Myometrial cell (primary cell): ENCODE results near the gene CLEC2A.

- RAMPAGE, long total RNA = no peak
Observed at GRCh38 chr12:7135876-7136611, 5.9 kb downstream of the CLSTN3 start.

DNA sequence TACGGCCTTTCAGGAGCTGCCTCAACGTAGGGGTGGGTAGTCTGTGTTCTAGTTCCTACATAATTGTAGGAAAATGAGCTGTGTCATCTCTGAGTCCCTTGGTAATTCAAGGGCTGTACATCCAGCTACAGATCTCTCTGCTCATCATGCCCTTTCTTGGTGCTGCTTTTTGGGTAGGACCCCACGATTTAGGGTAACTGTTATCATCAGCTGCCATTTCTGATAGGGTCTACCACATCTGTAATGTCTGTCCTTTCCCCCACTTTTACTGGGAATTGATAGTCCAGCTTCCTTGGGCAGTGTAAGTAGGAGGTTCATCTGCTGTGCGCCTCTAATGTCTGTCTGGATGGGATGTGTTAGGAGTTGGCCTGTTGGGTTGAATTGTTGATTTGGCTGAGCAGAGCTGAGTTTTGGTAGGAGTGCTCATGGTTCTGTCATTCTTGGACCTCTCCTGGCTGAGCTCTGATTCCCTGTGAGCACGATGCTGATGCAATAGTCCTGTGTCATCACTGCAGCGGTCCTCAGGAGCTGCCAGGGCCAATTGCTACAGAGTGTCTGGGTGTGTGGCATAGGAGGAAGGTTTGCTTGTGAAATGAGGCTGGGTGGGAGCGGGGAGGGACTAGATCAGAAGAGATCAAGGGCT lies 21.0 kb downstream of the PEX5 start:
- RAMPAGE, long total RNA = no peak

DNA sequence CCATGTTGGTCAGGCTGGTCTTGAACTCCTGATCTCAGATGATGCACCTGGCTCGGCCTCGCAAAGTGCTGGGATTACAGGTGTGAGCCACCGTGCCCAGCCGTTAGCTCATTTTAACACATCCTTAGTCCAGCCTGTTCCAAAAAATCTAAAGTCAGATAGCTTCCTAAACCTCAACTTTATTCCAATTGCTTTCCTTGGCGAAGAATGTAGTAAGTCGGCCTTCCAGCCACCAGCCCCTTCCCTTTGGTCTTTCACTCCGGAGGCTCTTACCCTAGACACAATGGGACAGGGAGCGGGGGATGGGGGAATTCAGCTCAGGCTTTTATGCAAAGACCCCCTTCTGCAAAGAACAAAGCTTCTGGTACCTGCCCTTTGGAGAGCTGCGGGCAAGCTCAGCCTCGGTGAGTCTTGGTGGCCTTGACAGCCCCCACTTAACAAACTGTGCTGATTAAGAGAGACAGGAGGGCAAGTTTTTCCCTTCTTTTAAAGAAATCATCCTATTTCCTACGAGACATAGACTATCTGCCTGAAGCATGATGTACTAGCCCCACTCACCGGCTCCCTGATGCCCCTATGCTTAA lies 1.7 kb upstream of the NANOG start:
- RAMPAGE, long total RNA = no peak

GRCh38 chr12:7843671-7843922 lies 29.1 kb downstream of the SLC2A14 start:
- RAMPAGE, long total RNA = no peak

DNA sequence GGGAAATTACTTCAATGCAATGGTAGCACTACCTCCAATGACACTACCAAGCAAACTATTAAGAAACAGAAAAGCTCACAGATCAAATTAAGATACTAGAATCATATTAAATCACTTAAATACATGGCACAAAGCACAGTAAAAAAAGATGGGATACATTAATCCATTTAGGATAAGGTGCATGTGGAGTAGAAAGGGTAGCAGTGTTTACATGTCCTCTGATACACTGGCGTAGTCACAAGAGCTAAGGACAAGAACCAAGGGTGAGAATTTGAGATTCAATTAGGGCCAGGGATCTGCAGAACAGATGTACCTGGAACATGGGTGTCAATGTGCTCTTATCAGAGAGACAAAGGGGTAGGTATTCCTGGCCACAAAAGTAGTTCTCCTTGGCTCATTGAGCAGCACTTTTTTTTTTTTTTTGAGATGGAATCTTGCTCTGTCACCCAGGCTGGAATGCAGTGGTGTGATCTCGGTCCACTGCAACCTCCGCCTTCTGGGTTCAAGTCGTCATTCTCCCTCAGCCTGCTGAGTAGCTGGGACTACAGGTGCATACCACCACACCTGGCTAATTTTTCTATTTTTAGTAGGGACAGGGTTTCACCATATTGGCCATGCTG lies 29.8 kb downstream of the SLC2A3 start:
- RAMPAGE, long total RNA = no peak

GRCh38 chr12:7932931-7934143 lies 2.6 kb downstream of the SLC2A3 start:
- RAMPAGE, long total RNA = no peak

GRCh38 chr12:7935374-7935821 lies 589 bp downstream of the SLC2A3 start:
- RAMPAGE, long total RNA = no peak

DNA sequence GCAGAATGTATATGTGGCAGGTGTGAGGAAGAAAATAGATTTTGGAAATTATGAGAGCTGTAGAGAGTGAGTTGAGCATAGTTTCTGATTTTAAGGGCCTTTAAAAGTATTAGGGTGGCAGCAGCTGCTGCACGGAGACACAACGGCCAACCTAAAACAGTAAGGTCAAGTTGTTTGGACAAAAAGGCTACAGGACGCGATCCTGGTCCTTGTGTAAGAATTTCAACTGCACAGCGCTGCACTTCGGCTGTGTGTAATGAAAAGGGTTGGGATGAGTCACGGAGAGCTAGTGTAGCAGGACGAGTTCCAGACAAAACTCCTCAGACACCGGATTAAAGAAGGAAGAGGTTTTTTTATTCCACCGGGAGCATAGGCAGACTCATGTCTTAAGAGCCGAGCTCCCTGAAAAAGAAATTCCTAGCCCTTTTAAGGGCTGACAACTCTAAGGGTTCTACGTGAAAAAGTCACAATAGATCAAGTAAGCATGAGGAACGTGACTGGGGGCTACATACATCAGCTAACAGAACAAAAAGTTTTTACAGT lies 54.7 kb upstream of the FAM90A1 start:
- RAMPAGE, long total RNA = no peak

DNA sequence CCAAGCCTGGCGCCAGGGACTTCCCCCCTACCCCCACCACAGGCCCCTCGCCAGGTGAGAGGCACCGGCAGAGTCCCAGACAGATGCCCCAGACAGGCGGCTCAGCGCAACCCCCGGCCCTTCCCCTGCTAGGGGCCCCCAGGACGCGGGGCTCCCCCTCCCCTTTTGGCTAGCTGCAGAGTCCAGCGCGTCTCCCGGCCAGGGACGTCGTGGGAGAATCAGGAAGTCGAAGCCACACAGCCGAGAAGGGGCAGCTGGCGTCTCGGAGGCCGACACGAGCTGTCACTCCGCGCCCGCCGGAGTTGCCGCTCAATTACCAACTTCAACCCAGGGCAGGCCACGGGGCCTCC lies 65.9 kb upstream of the CLEC6A start:
- RAMPAGE, long total RNA = no peak

GRCh38 chr12:8680993-8682048 lies 16.5 kb upstream of the RIMKLB start:
- RAMPAGE, long total RNA = no peak

GRCh38 chr12:8687699-8688212 lies 10.0 kb upstream of the RIMKLB start:
- RAMPAGE, long total RNA = no peak

DNA sequence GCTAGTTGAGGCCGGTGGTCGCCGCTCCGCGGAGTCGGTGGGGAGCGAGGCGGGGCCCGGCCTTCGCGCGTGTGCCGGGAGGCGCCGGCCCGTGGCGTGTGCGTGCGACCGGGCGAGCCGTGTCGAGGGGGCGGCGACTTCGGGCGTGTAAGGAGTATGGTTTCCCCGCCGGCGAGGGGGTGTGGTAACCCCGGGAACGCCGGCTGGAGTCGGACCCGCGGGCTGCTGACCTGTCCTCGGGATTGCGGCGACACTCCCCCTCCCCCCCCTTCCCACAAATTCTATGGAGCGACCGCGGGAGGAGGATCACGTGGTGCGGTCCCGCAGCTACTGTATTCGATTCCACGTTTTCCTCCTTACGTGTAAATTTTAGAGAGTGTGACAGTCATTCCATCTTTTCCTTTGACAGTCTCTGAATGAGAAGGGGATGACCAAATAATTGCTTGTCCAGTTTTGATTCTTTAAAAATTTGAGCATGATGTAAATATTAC lies 701 bp downstream of the RIMKLB start:
- RAMPAGE, long total RNA = no peak

DNA sequence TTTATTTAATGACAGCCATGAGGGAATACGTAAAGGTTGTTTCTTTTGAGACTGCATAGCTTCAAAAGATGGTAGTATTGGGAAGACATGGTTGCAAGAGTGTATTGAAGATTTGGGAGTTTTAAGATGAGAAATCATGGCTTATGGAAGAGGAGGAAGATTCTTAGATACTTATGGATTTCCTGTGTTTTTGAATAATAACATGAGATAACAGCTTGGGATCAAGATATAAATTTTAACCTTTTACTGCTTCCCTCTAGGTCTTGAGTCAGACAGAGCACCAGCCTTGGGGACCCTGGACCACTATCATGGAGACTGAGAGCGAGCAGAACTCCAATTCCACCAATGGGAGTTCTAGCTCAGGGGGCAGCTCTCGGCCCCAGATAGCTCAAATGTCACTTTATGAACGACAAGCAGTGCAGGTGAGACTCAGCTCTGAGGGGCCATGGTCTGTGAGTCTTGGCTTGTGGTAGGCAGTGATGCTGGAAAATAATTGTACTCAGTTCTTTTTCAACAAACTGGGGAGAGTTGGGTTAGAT lies 3.1 kb downstream of the PHC1 start:
- RAMPAGE, long total RNA = no peak

GRCh38 chr12:9103330-9104229 lies 12.1 kb downstream of the A2M start:
- RAMPAGE, long total RNA = no peak

GRCh38 chr12:9237896-9238389 lies 29.7 kb upstream of the PZP start:
- RAMPAGE, long total RNA = no peak

GRCh38 chr12:9293982-9294654 lies 85.9 kb upstream of the PZP start:
- RAMPAGE, long total RNA = no peak

DNA sequence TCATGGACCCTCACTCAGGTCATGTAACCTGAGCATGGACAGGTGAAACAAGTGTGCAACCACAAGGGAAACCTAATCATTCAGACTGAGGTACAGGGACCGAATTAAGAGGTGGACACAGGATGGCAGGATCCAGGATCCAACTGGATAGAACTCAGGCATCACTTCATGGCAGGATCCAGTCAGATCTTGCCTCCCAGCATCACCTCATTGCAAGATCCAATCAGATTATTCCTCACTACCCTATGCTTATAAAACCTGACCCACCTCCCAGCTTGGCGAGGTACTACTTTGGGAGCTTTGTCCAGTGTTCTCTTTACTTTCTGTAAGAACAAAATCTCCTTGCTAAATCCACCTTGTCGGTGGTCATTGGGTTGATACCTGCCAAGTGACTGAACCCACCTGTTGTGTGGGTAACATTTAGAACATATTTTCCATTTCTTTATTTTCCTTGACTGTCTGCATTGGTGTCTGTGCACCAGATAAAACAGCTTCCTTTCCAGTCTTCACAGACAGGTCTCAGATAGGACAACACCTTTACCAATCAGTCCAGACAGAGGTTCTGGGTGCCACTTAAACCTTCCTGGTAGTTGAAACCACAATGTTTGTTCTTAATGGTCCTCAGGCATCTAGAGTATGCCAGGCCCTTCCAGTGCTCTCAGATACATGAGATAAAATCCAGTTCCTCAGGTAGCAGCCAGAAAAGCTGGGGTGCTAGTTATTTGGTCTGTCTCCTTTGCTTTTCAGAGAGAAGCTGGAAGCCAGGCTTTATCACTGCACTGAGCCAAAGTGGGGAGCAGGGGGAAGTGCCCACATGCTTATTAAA lies 7.2 kb upstream of the CLEC2D start:
- RAMPAGE, long total RNA = no peak

- RAMPAGE, long total RNA = no peak
Observed at GRCh38 chr12:9696291-9696931, 26.9 kb downstream of the CLEC2D start.

- RAMPAGE, long total RNA = no peak
Observed at GRCh38 chr12:9932194-9932628, at the start of gene CLEC2A. Gene CLEC2A (minus strand): TSS chr12:9932370.

- RAMPAGE, long total RNA = no peak
Observed at GRCh38 chr12:10154123-10154586, 17.8 kb downstream of the OLR1 start.